Measurements from ENCODE around the genes TAS2R40, TCAF2 and OR2A25.

DNA sequence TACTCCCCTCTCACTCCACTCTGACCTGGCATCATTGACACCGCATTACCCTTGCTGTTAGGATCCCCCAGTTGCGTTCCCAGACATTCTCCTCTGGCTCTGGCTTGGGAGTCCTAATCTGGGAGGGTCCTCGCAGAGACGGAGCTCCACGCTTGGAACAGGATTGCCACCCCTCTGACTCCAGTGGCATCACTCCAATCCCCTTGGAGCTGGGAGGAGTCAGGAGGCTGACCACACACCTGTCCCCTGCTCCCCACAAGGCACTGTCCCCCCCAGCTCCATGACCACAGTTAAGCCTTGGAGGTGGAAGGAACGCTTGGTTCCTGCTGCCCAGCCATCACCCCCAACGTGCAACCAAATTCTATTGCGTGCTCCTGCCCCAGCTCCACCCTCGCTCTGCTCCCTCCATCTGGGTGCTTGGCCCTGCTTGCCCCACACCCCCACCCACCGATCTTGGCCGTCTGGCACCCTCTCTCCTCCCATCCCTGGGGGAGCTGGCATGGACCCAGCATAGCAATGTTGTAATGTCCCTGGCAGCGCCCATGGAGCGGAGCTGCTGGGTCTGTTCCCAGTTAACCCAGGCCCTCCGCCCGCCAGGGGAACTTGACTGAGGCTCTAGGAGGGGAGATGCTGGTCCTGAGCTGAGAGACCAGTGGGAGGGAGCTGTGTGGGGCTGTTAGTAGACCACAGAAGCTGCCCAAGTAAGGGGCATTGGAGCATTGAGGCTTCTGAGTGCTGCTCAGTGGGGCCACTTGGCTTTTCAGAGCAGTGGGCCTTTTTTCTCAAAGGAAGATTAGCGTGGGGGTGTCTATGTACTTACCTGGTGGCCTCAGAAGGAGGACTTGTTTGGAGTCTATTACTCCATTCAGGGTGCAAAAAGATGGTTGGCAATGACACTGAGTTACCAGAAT lies 952 bp downstream of the EPHB6 start:
- PRO-cap, 2 experiments: no peak in any of the 2 experiments

DNA sequence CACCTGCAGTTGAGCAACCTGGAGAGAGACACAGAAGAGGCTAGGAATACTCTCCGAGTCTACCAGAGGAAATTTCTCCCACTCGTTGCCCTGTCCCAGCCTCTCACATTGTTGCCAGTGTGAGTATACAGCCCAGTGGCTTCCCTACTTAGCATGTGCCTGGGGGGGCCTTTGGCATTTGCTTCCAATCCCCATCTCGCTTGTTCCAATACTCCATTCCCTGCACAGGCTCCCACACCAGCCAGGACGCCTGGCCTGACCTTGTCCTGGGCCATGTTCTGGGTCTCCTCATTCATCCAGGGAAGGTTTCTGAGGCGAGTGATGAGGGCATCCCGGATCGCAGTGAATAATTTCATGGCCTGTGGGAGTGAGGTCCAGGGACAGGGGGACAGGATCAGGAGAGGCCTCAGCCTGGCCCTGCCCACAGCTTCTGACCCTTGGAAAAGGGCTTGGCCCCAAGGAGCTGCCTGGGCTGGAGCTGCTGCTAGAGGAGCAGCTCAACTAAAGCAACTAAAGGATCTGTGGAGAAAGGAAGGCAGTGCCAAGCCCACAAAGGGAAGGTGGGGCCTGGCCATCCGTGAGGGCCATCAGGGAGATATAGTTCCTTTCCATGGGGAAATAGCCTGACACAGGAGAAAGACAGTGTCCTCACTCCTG lies 5.2 kb downstream of the LLCFC1 start:
- PRO-cap, 2 experiments: no peak in any of the 2 experiments

GRCh38 chr7:143042681-143043431 lies 9.3 kb upstream of the OR6V1 start:
- PRO-cap, 2 experiments: no peak in any of the 2 experiments

DNA sequence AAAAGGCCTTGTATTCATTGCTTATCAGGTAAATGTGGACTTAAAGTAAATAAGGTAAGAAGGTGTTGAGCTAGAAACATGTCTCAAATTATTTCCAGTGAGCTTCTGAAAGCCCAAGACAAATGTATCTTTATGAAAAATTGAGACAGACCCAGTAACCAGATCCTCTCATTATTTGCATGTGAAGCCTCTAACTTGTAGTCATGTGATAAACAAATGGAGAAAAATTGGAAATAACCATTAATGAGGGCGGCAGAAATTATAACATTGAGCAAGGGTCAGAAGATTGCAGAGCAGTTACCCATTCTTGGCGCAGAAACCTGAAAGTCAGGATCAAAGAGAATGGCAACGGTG lies at the start of gene TAS2R40:
Gene TAS2R40 (plus strand): TSS at position 301 of the 354 bp plus-strand sequence.
- PRO-cap, 2 experiments: no peak in any of the 2 experiments

DNA sequence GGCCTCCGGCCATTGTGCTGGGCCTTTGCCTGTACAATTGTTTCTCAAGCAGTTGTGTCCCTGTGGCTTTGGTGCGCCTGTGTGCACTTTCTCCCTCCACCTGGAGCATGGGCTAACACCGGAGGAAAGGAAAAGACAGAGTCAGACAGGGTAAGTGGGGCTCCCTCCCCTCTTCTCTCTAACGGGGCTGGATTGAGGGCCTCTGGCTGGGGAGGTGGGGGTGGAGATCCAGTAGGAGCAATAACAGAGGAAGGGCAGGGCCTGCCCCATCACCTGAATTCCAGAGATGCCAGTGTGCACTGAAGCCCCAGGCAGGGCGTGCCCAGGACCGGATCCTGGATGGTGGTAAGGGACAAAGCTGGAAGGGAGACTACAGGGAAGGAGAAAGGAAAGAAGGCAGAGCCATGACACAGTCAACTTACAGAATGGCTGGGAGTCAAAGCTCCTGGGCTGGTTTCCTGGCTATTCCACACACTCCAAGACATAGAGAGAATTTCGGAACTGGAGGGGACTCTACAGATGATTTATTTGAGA lies 605 bp downstream of the TMEM139 start:
- PRO-cap, 2 experiments: peak in 1 of 2 experiments; most common plus-strand start position 353 of the sequence (in 1); most common minus-strand start position 174 of the sequence (in 1)

GRCh38 chr7:143300728-143301803 lies 12.9 kb downstream of the CASP2 start:
- PRO-cap, 2 experiments: no peak in any of the 2 experiments

DNA sequence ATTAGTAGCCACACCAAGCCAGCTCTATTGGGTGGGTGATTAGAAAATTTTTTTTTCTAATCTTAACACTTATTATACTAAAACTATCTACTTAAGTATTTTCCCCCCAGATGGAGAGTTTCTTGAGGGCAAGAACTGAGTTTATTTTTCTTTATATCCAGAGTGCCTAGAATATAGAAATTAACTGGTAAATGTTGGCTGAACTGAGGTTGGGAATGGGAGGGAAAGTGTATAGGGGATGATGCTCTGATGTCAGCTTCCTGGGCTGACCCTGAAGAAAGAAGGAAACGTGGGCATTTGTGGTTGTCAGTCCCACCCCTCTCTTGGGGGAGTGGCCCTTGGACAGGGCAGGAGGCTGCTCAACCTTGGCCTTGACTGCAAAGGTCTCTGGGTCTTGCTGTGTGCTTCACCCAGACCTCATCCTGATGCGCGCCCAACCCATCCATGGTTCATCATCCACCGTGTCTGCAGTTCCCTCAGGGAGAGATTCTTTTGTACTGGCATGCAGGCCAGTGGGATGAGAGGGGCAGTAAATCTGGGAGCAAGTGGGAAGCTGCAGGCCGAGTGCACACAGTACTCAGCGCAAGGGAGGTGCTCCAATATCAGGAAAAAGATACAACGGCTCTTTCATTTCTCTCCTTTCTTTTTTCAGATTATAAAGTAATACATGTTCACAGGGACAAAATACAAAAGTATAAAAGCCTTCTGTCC lies 4.8 kb upstream of the ZYX start:
- PRO-cap, 2 experiments: no peak in any of the 2 experiments

GRCh38 chr7:143382725-143383669 lies 1.9 kb downstream of the ZYX start:
- PRO-cap, 2 experiments: no peak in any of the 2 experiments

DNA sequence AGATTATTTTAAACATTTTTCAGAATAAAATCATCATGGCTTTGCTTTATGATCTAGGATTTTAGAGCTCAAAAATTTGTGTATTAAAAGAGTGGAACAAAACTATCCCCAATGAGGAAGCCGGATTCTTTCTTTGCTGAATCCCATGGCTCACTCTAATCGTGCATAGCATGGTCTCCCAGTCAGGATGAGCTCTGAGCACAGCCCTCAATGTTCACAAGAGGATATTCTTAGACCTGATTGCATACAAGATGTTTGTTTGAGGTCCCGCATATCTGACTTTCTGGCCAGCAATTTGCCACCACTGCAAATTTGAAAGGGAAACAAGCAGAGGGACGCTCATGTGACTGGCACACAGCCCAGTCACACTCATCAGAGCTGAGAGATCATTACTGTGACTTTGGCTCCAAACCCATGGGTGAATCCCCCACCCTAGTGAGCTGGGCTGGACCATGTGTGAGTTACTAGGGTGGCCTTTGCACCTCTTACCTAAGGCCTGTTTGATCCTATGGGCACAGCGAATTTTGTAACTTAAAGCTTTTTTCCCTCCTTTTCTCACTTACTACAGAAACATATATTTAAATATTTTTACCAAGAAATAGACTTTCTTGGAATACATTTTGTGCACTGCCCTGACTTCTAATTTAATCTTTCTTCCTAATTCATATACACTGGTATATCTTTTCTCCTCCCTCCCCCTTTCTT lies 9.9 kb downstream of the TAS2R41 start:
- PRO-cap, 2 experiments: no peak in any of the 2 experiments

GRCh38 chr7:143620557-143621350 lies at the start of gene TCAF2:
Gene TCAF2, plus strand, starts transcription at chr7:143620974.
- PRO-cap, 2 experiments: no peak in any of the 2 experiments

DNA sequence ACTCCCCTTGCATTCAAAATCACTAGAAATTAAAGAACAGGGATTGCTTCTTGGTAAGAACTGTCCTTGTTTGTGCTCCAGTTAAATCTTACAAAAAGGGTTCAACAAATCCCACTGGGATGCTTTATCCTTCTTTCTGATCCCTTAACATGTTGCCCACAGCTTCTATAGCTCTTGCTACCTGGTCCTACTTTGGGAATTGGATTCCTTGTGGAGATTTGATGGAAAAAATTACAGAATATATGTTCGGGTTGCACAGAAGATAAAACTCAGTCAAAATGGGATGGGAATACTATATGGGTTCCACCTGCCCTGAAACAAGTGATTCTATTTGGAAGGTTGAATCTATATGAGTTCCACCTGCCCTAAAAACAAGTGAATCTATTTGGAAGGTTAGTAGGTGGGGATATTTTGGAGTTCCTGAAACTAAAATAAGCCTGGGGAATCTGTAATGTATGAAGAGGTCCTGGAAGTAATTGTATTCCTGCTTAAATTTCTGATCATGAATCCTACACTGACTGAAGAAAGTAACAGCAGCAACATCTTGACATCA lies at the start of gene OR2A25:
Gene OR2A25 (plus strand): TSS at position 307 of the 553 bp plus-strand sequence.
- PRO-cap, 2 experiments: no peak in any of the 2 experiments

GRCh38 chr7:144384163-144385032 lies 25.6 kb downstream of the NOBOX start:
- PRO-cap, 2 experiments: no peak in any of the 2 experiments

GRCh38 chr7:144836274-144836496 lies 332 bp upstream of the TPK1 start:
- PRO-cap, 2 experiments: no peak in any of the 2 experiments

DNA sequence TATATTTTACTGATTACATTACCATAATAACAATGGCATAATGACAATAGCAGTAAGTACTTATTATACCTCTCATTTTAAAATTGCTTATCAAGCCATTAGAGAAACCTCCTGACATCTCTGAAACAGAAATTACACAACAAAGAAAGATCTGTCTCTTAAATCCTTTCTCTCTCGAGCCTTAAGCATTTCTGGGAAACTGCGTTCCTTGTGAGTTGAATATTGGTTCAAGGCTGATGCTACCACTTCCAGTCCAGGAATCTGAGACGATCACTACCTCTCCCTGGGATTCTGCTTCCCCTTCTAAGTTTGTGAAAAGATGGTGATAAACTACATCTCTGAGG lies 334.9 kb upstream of the C7orf33 start:
- PRO-cap, 2 experiments: no peak in any of the 2 experiments

GRCh38 chr7:148732812-148733342 lies 34.2 kb downstream of the CUL1 start:
- PRO-cap, 2 experiments: no peak in any of the 2 experiments

DNA sequence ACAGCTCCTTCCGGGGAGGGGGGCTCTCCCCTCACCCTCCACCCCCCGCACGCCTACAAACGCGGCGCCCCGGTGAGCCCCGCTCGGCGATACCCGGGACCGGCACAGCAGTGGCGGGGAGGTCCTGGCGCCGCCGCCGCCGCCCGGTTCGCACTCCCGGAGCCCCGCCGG lies 239 bp downstream of the EZH2 start:
- PRO-cap, 2 experiments: no peak in any of the 2 experiments

- PRO-cap, 2 experiments: no peak in any of the 2 experiments
Measured at GRCh38 chr7:148949828-148950172, 65.7 kb upstream of the EZH2 start.

GRCh38 chr7:148979693-148980250 lies 48.5 kb downstream of the PDIA4 start:
- PRO-cap, 2 experiments: no peak in any of the 2 experiments

GRCh38 chr7:149027844-149028296 lies 435 bp downstream of the PDIA4 start:
- PRO-cap, 2 experiments: no peak in any of the 2 experiments

DNA sequence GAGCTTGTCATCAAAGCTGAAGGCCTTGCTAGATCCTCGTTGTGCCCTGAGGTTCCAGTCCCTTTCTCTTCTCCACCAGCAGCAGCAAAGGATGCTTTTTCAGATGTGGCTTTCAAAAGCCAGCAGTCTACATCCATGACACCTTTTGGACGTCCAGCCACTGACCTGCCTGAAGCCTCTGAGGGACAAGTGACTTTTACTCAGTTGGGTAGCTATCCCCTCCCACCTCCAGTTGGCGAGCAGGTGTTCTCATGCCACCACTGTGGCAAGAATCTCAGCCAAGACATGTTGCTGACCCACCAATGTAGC lies 16.7 kb upstream of the ZNF282 start:
- PRO-cap, 2 experiments: no peak in any of the 2 experiments